Upper lobe of left lung (tissue), 5 donors: ENCODE measurements around the genes HCRTR1, SPOCD1 and ZBTB8B.

GRCh38 chr1:31523664-31524754 lies 52.3 kb upstream of the TINAGL1 start:
- PRO-cap, 2 experiments: no peak in any of the 2 experiments
- RAMPAGE, long total RNA, 4 experiments: no peak in any of the 4 experiments

GRCh38 chr1:31582173-31583020 lies 6.1 kb downstream of the TINAGL1 start:
- PRO-cap, 2 experiments: no peak in any of the 2 experiments
- RAMPAGE, long total RNA, 4 experiments: no peak in any of the 4 experiments

- PRO-cap, 2 experiments: peak in 2 of 2 experiments; most common plus-strand start chr1:31588969 (in 1); most common minus-strand start chr1:31588891 (in 1)
- RAMPAGE, long total RNA, 4 experiments: no peak in any of the 4 experiments
Observed at GRCh38 chr1:31588539-31589272, 12.4 kb downstream of the TINAGL1 start.

- PRO-cap, 2 experiments: peak in 1 of 2 experiments; most common plus-strand start chr1:31617700 (in 1)
- RAMPAGE, long total RNA, 4 experiments: no peak in any of the 4 experiments
Observed at GRCh38 chr1:31617527-31617948, at the start of gene HCRTR1. HCRTR1 (plus strand) TSS chr1:31617689.

DNA sequence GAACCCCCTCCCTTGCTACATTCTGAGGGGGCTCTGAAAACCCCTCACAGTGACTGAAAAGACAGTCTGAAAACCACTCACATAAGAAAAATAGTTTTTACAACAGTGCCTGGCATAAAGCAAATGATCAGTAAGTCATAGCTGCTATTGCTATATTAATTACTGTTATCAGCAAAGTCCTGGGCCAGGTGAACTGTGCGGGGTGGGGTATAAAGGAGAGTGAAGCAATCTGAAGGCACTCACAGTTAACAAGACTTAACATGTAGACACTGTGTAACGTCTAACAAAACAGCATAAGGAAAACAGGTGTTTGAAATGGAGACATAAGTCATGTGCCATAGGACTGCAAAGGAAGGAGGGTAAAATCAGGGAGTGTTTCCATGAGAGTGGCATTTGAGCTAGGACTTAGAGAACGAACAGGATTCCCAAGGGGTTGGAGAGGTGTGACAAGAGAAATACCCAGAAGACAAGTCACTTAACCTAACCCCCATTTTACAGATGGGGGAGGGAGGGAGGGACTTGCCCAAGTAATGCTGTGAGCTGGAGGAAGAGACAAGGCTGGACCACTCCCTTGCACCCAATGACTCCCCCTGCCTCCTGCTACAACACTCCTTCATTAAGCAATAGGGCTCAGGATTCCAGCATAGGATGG lies 6.8 kb downstream of the PEF1 start:
- PRO-cap, 2 experiments: no peak in any of the 2 experiments
- RAMPAGE, long total RNA, 4 experiments: no peak in any of the 4 experiments

GRCh38 chr1:31694617-31695412 lies 9.0 kb downstream of the COL16A1 start:
- PRO-cap, 2 experiments: no peak in any of the 2 experiments
- RAMPAGE, long total RNA, 4 experiments: start-site peak on the minus strand in 1 of 4 experiments, at chr1:31695179-31695220 at its widest, 5 reads per replicate

DNA sequence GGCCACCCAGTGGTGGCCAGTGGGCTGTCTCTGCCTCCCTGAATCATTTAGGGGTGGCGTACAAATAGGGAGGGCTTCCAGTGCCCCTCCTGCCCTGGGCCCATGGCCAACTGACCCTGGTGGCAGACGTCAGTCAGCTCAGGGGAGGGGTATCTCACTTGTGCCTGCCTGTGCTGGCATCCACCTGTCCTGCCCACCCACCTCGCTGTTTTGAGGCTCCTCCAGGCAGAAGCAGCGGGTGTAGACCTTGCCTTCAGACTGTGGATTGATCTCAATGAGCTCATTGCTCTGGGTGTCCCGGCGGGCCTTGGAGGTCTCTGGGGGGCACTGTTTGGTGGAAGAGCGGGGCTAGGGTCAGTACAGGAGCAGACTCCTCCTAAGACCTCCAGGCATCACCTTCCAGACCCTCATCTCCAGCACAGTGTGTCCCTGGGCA lies 7.0 kb downstream of the COL16A1 start:
- PRO-cap, 2 experiments: no peak in any of the 2 experiments
- RAMPAGE, long total RNA, 4 experiments: no peak in any of the 4 experiments

DNA sequence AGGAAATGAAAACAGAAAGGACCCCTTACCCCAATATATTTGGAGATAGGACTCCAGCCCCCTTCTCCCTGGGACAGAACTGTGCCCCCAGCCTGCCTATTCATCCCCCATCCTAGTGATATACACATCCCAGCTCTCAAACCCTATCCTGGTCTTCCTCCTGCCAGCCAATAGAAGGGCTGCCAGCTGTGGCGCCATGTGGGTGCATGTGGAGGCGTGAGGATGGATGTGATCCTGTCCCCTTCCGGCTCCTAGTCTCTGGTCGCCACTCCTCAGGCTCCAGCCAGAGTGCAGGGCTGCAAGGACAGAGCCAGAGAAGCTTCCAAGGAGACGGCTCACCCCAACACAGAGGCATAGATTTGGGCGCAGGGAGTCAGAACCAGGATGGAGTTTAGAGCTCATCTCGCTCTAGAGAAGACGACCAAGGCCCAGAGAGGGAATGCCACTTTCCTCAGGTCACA lies 478 bp downstream of the COL16A1 start:
- PRO-cap, 2 experiments: no peak in any of the 2 experiments
- RAMPAGE, long total RNA, 4 experiments: no peak in any of the 4 experiments

DNA sequence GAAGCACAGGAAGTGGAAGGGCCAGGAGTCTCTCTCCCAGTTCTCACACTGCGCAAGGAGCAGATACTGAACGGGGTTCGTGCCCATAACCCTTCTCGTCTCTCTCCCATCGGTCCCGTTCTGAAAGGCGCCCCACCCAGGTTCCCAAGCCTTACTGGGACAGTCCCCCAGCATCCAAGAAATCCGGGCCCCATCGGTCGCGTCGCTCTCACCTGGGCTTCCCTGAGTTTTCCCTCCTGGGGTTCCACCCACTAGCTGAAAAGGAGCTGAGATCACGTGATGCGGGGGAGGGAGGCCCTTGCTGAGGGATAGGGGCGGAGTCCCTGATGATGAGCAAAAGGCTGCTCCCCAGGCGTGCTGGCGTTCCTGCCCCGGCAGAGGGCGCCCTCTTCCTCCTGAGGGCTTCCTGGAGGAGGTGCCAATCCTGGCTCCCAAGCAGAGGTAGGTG lies at the start of gene SPOCD1:
Gene SPOCD1, minus strand, starts transcription at position 274 of the 448 bp plus-strand sequence.
- PRO-cap, 2 experiments: no peak in any of the 2 experiments
- RAMPAGE, long total RNA, 4 experiments: no peak in any of the 4 experiments

GRCh38 chr1:31903786-31903998 lies 34.5 kb downstream of the PTP4A2 start:
- PRO-cap, 2 experiments: peak in 1 of 2 experiments; most common minus-strand start chr1:31903928 (in 1)
- RAMPAGE, long total RNA, 4 experiments: no peak in any of the 4 experiments

GRCh38 chr1:31919300-31919926 lies 18.8 kb downstream of the PTP4A2 start:
- PRO-cap, 2 experiments: no peak in any of the 2 experiments
- RAMPAGE, long total RNA, 4 experiments: no peak in any of the 4 experiments

GRCh38 chr1:32195583-32196877 lies 4.4 kb upstream of the CCDC28B start:
- PRO-cap, 2 experiments: no peak in any of the 2 experiments
- RAMPAGE, long total RNA, 4 experiments: start-site peak on the plus strand in 1 of 4 experiments, at chr1:32196016-32196091 at its widest, 16 reads per replicate

- PRO-cap, 2 experiments: no peak in any of the 2 experiments
- RAMPAGE, long total RNA, 4 experiments: no peak in any of the 4 experiments
Observed at GRCh38 chr1:32223617-32224816, 1.8 kb downstream of the EIF3I start.

- PRO-cap, 2 experiments: peak in 1 of 2 experiments; most common plus-strand start chr1:32248784 (in 1)
- RAMPAGE, long total RNA, 4 experiments: no peak in any of the 4 experiments
Observed at GRCh38 chr1:32248012-32249031, 1.3 kb downstream of the FAM167B start.

GRCh38 chr1:32275353-32275931 lies 16.4 kb upstream of the HDAC1 start:
- PRO-cap, 2 experiments: no peak in any of the 2 experiments
- RAMPAGE, long total RNA, 4 experiments: no peak in any of the 4 experiments

GRCh38 chr1:32330276-32330618 lies 5.8 kb downstream of the MARCKSL1 start:
- PRO-cap, 2 experiments: no peak in any of the 2 experiments
- RAMPAGE, long total RNA, 4 experiments: no peak in any of the 4 experiments

GRCh38 chr1:32334750-32334953 lies 1.4 kb downstream of the MARCKSL1 start:
- PRO-cap, 2 experiments: no peak in any of the 2 experiments
- RAMPAGE, long total RNA, 4 experiments: no peak in any of the 4 experiments

DNA sequence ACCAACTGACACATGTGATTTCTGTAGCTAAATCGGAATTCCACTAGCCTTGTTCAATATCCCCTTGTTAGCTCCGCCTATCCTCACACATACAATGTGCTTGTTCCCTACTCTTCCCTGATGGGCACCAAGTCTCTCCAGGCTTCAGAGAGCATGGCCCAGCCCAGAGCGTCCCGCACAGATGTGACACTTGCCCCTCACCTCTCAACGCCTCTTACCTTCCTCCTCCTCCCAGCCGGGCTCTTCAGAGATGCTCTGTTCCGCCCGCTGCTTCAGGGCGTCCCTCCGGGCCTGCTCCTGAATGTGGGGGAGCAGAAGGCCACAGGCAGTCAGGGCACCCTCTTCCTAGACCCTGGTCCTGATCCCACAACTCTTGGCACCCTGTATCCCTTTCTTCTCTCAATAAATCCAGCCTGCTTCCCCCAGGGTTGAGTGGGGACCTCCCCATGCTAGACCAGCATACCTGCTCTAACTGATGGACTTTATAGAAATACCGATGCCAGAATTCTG lies 15.5 kb downstream of the TSSK3 start:
- PRO-cap, 2 experiments: no peak in any of the 2 experiments
- RAMPAGE, long total RNA, 4 experiments: no peak in any of the 4 experiments

DNA sequence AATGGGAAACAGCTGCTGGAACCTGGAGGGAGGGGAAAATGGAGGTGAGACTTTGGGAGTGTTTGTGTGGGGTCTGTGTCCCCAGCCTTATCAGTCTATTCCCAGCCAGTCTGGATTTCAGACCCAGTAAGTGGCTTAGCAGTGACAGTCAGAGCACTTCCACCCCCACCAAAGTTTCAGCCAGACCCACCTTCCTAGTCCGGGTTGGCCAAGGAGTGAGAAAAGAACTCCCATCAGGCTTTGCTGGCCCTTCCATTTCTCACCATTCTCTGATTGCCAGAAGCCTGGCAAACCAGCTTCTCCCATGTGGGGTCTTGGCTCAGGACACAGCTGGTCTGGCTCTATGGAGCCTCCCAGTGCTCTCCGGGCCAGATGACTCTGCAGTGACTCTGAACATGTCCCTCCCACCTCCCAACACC lies 15.9 kb downstream of the TSSK3 start:
- PRO-cap, 2 experiments: no peak in any of the 2 experiments
- RAMPAGE, long total RNA, 4 experiments: no peak in any of the 4 experiments

DNA sequence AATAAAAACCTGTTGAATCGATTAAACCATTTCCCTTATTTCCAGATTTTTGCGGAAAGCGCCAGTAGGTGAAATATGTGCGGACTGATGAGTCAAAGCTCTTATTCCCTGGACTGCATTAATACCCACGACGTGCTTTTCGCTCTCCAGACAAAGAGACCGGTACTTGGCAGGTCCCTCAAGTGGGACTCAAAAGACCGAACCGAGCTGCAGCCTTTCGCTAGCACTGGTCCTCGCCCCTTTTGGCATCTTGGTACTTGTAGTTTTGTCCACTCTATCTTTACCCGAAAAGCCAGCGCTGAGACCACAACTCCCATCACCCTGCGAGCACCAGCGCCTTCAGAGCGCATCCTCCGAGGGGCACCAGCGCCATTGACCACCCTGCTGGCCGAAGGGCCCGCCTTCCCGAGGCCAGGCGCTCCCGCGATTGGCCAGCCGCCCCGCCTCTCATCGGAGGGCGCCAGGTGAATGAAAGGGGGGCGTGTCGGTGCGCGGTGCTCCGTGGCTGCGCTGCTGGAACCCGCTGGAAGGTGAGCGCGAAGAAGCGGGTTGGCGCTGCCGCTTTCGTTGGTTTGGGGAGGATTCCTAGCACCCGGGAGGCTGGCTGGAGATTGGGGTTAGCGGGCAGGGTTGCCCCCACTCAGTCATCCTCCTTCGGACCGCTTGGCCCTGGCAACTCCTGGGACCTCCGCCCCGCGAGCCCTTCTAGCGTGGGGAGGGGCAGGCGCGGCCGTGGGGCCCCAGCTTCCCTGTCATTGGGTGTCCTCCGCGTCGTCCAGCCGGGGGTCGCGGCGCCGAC lies at the start of gene ZBTB8B:
Gene ZBTB8B, plus strand, starts transcription at position 497 of the 799 bp plus-strand sequence.
- PRO-cap, 2 experiments: no peak in any of the 2 experiments
- RAMPAGE, long total RNA, 4 experiments: no peak in any of the 4 experiments